Camera-type eye (tissue), 1 donor: ENCODE results near the genes MYO7B, RAB6C, MZT2B and POTEJ.

GRCh38 chr2:127419275-127419888, 1.2 kb downstream of the PROC start:
- RAMPAGE, long total RNA: no peak

DNA sequence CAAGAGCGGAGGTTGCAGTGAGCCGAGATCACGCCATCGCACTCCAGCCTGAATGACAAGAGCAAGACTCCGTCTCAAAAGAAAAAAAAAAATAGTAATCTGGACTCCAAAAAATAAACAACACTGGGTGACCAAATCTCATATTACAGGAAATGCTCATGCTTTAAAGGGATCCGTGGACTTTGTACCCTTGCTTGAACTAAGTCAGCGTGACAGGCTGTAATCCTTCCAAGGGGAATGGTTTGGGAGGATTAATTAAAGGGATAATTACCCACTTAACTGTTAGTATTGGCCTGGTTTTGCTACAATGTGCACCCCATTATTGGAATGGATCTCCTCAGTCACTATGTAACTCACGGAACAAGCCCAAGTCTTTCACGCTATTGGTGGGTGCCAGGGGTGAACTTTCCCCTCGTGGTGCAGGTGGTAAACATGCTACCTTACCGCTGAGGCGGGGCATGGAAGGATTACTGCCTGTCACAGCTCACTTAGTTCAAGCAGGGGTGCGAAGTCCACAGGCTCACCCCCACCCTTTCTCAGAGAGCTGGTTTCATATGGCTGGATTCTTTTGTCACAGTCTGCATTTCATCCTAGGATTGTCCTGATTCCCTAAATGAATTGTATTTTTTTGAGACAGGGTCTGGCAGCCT, 36.8 kb downstream of the PROC start:
- RAMPAGE, long total RNA: no peak

GRCh38 chr2:127535193-127535971, at the start of gene MYO7B:
Gene MYO7B (plus strand): TSS chr2:127535683.
- RAMPAGE, long total RNA: no peak

DNA sequence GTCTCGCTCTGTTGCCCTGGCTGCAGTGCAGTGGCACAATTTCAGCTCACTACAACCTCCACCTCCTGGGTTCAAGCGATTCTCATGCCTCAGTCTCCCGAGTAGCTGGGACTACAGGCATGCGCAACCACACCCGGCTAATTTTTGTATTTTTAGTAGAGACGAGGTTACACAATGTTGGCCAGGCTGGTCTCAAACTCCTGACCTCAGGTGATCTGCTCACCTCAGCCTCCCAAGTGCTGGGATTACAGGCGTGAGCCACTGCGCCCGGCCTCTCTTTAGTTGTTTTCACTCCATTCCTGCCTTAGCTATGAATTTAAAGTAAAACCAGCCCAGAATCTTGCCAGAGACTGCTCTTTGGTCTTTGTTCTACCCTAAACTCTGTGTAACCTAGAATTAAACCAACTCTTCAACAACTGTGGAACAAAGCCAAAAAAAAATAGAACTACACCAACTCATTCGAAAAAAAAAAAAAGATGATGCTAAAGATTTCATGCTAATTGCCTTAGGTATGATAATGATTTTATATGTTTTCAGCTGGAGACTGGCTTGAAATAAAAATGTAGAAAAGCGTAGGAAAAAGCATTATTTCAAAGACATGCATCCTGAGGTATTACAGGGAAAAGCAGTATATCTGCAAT, 4.6 kb downstream of the WDR33 start:
- RAMPAGE, long total RNA: no peak

GRCh38 chr2:127843015-127843492, 14.9 kb downstream of the POLR2D start:
- RAMPAGE, long total RNA: no peak

DNA sequence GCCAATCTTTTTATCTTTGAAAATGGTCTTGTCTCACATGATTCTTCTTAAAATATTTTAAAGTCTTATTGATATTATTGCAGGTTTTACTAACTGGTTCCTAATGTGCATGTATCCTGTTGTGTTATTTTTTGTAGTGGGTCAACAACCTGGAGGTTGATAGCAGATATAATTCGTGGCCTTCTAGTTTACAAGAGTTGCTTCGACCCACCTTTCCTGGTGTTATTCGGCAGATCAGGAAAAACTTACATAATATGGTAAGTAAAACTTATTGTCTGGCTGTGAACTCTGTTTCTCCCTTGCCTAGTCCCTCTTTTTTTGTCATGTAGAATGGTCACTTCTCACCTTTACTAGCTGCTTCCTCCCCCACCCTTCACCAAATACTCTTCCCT, 42.0 kb downstream of the UGGT1 start:
- RAMPAGE, long total RNA: no peak

DNA sequence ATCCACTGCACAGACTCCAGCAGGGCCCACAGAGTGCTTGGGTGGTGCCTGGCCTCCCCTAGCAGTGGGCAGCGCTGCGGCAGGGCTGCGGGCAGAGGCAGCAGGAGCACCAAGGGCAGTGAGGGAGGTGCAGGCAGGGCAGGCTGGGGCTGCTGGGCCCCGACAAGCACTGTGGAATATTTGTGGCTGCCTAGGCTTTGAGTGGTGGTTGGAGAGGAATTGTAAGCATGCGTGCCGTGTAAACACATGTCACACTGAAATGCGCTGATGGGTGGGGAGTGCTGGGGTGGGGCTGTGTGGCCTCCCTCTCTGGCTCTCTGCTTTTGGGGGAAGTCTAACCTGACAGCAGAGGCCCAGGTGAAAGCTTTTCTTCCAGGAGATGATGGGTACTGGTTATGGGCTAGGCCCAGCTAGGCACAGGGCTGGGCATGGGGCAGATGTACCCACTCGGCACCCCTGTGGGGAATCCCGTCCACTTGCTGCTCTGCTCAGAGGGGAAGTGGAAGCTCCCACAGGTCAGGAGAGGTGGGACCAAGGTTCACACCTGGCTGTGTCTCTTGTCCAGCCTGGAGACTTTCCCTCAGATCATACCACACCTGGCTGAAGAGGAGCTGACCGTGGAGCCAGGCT, 55.6 kb upstream of the HS6ST1 start:
- RAMPAGE, long total RNA: no peak

DNA sequence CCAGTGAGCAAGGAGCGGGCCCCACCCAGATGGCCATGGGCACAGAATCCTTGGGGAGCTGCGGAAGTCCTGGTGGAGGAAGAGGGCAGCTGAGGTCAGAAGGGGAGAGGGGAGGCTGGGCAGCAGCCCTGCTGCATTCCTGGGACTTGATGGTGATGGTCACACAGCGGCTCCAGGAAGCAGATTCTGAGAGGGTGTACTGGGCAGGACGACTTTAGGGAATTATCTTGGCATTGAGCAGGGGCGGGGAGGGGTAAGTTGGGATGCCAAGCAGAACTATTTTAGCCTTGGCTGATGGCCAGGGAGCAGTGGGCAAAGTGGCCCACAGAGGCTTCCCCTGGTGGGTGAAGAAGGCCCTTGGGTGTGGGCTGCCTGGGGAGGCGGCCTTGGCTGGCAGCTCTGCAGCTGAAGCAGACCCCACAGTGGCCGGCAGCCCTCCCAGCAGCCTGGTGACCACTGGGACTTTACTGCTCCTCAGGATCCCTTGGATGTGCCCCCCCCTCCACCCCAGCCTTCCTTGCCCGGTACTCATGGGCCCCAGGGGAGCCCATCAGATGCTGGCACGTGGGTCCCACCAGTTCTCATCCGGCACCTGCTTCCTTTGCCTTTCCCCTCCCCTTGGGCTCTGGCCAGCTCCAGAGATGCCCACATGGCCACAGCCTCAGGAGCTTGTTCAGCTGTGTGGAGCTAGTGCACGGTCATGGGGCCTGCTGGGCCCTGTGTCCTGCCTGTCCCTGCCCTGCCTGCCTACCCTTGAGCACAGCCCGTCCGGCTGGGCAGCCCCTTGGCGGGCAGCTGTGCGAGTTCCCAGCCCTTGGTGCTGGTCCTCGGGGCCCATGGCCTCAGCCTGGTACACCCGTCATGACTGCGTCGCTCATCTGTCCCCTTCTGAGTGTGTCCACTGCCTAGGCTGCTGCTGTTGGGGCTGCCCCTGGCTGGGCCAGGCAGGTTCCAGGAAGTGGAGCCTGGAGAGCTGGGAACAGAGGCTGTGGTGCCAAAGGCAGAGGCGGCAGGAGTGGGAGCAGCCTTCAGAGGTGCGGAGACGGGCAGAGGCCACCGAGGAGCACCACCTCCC, 122.2 kb upstream of the HS6ST1 start:
- RAMPAGE, long total RNA: no peak

DNA sequence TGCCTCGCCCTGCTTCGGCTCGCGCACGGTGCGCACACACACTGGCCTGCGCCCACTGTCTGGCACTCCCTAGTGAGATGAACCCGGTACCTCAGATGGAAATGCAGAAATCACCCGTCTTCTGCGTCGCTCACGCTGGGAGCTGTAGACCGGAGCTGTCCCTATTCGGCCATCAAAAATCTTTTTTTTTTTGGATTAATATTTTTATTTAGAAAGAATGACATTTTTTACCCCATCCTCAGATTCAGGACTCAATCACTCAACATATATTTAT, 292.7 kb upstream of the RAB6C start:
- RAMPAGE, long total RNA: no peak

GRCh38 chr2:129979561-129980134, at the start of gene RAB6C:
Gene RAB6C (plus strand): TSS chr2:129979666.
- RAMPAGE, long total RNA: no peak

DNA sequence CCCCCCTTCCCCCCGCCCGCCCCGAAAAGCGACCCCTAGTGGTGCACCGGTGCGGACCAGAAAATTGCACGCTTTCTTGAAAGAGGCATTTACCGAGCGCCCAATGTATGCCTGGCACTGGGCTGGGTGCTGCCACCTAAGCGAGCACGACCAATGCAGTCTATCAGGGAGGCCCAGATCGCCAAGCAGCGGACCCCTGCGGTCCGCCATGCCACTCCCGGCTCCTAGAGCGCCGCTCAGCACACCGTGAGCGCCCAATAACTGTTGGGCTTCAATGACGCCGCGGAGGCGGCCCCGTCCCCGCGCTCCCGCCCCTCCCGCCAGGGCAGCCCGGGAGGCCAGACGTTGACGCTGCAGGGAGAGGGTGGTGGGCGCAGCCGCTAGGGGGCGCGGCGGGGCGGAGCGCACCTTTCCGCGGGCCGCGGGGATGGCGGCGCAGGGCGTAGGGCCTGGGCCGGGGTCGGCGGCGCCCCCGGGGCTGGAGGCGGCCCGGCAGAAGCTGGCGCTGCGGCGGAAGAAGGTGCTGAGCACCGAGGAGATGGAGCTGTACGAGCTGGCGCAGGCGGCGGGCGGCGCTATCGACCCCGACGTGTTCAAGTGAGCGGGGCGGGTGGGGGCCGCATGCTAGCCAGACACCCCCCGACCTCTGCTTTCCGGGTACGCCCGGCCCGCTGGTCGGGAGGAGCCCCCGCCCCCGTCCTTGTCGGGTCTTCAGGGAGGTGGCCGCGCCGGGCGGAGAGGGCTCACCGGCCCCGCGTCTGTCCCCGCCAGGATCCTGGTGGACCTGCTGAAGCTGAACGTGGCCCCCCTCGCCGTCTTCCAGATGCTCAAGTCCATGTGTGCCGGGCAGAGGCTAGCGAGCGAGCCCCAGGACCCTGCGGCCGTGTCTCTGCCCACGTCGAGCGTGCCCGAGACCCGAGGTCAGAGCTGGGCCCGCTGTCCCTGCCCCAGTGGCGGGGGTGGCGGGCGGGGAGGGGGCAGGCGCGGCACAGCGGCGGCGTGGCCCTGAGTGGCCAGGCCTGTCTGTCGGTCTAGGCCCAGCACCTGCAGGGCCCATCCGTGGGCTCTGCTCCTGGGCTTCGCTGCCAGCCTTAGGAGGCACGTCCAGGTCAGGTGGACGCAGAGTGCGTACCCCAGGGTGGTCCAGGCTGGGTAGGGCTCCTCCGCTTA, at the start of gene MZT2B:
Gene MZT2B (plus strand): TSS at position 407 of the 1,170 bp plus-strand sequence.
- RAMPAGE, long total RNA: start-site peak on the plus strand centred at position 478 of the sequence, 97 bp wide, 26 reads

DNA sequence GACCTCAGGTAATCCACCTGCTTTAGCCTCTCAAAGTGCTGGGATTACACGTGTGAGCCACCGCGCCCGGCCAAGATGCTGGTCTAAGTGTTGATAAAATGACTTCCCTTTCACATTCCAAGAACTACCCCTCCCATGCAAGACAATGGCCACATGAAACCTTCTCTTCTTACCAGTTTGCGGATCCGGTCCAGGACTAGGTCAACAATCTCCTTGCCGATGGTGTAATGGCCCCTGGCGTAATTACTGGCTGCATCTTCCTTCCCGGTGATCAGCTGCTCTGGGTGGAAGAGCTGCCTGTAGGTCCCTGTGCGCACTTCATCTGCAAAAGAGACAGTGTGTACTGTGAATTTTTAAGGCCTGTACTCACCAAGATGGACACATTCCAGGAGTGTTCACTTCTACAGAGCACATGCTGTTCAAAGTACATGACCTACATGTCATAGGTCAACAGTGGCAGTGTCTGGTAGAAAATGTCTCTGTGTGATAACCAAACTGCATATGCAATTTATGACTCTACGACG, 3.3 kb downstream of the TUBA3E start:
- RAMPAGE, long total RNA: no peak

DNA sequence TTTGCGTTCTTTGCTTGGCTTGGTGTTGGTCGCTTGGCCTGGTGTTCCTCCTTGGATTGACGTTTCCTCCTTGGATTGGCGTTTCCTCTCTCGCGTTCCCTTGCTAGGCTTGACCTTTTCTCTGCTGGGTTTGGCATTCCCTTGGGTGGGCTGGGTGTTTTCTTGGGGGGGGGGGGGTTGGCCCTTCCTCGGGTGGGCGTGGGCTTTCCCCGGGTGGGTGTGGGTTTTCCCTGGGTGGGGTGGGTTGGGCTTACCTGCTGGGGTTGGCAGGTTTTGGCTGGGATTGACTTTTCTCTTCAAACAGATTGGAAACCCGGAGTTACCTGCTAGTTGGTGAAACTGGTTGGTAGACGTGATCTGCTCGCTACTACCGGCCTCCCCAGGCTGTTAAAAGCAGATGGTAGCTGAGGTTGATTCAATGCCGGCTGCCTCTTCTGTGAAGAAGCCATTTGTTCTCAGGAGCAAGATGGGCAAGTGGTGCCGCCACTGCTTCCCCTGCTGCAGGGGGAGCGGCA, at the start of gene POTEJ:
Gene POTEJ (plus strand): TSS at position 305 of the 515 bp plus-strand sequence.
- RAMPAGE, long total RNA: no peak

GRCh38 chr2:130967037-130967253, 126.3 kb downstream of the FAM168B start:
- RAMPAGE, long total RNA: no peak

DNA sequence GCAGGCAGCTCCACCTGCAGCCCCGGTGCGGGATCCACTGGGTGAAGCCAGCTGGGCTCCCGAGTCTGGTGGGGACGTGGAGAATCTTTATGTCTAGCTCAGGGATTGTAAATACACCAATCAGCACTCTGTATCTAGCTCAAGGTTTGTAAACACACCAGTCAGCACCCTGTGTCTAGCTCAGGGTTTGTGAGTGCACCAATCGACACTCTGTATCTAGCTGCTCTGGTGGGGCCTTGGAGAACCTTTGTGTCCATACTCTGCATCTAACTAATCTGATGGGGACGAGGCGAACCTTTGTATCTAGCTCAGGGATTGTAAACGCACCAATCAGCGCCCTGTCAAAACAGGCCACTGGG, 101.4 kb downstream of the FAM168B start:
- RAMPAGE, long total RNA: no peak

DNA sequence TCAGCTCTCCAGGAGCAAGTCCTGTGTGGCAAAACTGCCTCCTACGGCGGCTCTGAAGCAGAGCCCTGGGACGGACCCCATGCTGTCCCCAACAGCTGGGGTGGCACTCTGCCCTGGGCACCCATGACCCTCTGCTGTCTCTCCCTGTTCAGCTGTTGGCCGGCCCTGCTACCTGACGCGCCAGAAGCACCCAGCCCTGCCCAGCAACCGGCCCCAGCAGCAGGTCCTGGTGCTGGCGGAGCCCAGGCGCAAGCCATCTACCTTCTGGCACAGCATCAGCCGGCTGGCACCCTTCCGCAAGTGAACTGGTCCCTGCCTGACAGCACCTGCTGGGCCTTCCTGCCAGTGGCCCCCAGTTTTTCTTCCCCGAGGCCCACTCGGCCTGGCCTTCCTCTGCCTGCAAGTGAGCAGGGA, 47.4 kb downstream of the FAM168B start:
- RAMPAGE, long total RNA: no peak

DNA sequence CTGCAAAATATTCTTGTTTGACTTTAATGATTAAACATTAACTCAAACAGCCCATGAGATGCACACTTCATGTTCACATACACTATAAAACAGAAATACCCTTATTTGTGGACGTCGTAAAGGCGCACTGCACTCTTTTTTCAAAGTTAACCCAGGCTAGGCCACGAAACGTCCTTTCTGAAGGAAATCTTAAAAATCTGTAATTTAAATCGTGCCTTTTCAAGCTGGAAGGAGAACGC, 789 bp downstream of the FAM168B start:
- RAMPAGE, long total RNA: no peak

DNA sequence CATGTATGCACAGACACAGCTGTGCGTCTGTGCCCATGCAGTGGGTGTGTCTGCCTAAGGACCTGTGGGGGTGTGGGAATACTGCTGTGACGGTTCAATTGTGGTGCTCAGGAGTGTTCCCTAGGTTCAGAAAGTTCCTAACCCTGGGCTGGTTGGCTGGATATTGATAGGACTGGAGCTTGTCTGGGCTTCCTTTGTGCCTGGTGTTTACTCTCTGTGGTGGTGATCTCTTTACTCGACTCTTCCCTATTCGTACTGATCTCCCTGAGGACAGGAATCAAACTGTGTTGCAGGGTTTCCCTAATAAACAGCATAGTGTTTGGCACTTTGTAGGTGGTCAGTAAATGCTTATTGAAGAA, 1.3 kb downstream of the PLEKHB2 start:
- RAMPAGE, long total RNA: no peak

- RAMPAGE, long total RNA: no peak
These were observed 4.5 kb upstream of the RAB6D start for GRCh38 chr2:131368502-131368896.

DNA sequence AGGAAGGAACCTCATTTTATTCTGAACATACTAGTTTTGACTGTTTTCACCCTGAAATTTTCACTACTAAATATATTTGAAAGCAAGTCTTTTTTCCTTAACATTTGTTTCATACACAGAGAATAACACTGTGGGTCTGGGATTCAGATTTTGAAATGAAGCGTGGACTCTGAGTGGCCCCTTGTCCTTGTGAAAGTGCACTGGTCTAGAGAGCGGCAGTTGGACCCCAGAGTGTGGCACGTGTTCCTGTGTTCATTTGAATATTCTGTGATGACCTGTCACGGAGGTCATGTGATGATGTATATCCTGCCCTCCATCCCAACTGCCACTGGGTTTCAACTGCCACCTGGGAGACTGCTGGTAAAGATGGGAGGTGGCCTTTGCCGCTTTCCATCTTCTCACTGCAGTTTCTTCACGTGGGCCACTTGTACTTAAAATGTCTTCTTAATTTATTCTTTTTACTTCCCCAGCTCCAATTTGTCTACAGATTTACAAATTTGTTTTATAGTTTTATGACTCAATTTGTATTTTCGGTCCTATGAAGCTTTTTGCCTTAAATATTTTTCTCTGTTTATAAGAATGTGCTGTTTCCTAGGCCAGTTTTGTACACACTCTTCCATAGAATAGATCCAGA, 38.7 kb upstream of the RAB6D start:
- RAMPAGE, long total RNA: no peak